Cerebral cortex (tissue), 2 donors: ENCODE data around the genes ANGPTL4, ACTL9, ZNF266, COL5A3 and EIF3G.

GRCh38 chr19:8364067-8364874 is at the start of gene ANGPTL4:
ANGPTL4 (plus strand) TSS chr19:8364155.
- PRO-cap, 2 experiments, result peak in 2 of 2 experiments; most common plus-strand start chr19:8364156 (in 1); most common minus-strand start chr19:8364188 (in 1)

GRCh38 chr19:8487359-8488467 is 14.7 kb downstream of the PRAM1 start:
- PRO-cap, 2 experiments, result no peak in any of the 2 experiments

DNA sequence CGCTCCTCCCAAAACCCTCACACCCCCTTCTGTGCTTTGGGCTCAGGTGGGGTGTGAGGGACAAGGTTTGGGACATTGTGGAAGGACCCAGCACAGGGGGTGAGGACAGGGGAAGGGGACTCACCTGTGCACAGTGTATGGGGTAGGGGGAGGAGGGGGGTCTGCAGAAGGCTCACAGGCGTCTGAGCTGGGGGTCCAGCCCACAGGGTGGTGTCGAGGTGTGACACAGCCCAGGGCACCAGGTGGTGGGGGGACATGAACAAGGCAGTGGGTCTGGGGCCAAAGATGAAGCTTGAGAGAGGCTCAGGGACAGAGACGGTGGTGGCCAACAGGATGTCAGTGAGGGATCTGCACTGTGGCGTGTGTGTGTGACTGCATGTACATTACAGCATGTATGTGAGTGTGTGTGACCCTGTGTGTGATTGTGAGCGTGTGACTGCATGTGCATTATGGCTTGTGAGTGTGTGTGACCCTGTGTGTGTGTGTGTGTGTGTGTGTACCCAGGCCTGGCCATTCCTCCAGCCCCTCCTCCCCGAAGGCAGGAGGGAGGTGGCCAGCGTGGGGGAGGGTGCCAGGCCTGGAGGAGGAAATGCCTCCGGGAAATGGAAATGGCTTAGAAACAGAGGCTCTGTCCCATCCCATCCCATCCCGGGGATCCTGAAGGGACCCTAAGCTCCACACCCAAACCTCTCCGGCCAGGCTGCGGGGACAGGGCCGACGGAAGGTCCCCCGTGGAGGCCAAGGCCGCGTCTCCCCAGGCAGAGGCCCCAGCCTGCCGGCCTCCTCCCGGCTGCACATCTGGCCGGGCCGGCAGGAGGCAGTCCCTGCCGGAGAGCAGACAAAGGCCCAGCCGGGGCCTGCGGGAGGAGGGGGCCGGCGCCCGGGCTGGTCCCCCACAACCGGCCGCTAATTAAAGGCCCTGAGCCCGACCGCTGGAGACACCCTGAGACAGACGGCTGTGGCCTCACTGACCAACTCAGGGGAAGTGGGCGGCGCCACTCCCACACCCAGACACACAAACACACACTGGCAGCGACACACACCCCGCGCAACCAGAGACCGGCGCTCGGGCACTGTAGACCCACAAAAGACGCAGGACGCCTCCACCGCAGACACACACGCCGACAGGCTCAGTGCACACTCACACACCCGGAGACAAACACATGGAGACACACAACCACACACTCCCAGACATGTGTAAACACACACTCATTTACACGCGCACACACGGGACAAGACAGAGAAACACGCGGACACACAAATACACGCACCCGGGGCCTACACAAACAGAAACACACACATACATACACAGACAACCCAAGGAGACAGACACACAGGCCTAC is 1.3 kb downstream of the ADAMTS10 start:
- PRO-cap, 2 experiments, result peak in 1 of 2 experiments; most common plus-strand start position 841 of the sequence (in 1); most common minus-strand start position 800 of the sequence (in 1)

DNA sequence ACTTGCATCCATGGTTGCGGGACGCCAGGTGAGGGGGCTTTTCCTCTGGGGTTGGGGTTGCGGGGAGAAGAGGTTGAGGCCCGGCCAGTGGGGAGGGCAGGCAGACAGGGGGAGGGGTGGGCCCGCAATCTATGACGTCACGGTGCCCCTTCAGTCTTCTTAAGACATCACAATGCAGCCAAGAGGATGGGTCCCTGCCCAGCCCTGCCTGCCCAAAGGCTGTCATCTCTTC is at the start of gene ACTL9:
ACTL9 (minus strand) TSS at position 106 of the 232 bp plus-strand sequence.
- PRO-cap, 2 experiments, result no peak in any of the 2 experiments

DNA sequence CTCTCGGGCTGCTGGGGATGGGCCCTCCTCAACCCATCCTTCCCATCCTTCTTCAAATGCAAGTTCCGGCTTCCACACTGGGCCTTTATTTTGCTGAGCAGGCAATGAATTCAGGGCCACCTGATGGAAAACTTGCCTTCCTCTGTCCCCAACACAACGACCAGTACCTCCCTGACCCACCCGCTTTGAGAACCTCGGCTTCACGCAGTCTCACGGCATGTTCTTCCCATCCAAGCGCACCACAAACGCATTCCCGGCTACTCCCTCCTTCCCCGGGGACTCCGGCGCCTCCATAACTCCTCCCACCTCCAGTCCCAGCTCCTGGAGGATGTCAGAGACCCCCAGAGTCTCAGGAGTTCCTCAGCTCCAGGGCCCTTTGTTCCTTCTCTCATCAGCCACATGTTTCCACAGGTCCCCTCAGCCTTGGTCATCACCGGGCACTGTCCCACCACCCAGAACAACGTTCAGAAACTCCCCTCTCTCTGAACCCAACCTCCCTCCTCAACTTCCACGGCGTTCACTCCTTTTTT is 9.3 kb downstream of the ZNF558 start:
- PRO-cap, 2 experiments, result no peak in any of the 2 experiments

DNA sequence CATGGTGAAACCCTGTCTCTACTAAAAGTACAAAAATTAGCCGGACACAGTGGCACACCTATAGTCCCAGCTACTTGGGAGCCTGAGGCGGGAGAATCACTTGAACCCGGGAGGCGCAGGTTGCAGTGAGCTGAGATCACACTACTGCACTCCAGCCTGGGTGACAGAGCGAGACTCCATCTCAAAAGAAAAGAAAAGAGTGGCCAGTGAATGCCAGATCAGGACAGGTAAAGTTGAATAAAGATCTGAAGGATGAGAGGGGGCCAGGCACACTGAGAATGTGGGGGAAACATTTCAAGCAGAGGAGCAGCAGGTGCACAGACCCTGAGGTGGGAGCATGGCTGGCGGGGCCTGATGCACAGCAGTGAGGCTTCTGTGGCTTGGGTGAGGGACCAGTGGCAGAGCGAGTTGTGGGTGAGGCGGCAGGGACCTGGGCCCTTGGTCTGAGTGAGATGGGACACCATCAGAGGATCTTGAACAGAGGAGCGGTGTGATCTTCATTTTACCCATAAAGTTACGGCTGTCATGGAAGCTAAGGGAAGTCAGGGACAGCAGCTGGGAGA is 9.2 kb downstream of the ZNF317 start:
- PRO-cap, 2 experiments, result no peak in any of the 2 experiments

GRCh38 chr19:9434805-9436169 is at the start of gene ZNF266:
ZNF266 (minus strand) TSS chr19:9435573.
- PRO-cap, 2 experiments, result peak in 1 of 2 experiments; most common plus-strand start chr19:9435590 (in 1); most common minus-strand start chr19:9435508 (in 1)

DNA sequence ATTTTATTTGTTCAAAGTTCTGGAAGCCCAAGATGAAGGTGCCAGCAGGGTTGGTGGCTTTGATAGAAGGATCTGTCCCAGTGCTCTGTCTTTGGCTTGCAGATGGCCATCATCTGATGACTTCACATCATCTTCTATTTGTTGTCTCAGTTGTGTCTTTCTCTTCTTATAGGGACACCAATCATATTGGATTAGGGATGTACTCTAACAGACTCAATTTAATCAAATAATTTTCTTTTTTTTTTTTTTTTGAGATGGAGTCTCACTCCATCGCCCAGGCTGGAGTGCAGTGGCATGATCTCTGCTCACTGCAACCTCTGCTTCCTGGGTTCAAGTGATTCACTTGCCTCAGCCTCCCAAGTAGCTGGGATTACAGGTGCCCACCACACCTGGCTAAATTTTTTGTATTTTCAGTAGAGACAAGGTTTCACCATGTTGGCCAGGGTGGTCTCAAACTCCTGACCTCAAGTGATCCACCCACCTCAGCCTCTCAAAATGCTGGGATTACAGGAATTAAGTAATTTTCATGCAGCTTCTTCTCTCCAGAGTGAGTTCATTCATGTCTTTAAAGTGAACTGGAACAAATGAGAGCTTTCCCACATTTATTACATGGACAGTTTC is 10.6 kb downstream of the ZNF426 start:
- PRO-cap, 2 experiments, result no peak in any of the 2 experiments

DNA sequence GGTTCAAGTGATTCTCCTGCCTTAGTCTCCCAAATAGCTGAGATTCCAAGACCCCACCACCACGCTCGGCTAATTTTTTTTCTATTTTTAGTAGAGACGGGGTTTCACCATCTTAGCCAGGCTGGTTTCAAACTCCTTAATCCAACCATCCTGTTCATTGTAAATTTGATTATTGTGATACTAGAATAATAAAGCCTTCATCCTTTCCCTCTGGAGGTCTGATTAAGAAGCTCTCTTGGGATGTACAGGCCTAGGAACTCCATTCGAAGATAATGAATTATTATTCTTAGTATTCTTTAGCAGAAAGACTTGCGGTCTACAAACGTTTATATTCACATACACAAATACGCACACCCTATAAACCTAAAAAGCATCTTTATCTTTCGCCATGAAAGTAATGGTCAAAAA is 696 bp downstream of the ZNF426 start:
- PRO-cap, 2 experiments, result no peak in any of the 2 experiments

- PRO-cap, 2 experiments, result no peak in any of the 2 experiments
These were observed 2.0 kb downstream of the ZNF562 start for GRCh38 chr19:9672672-9673607.

DNA sequence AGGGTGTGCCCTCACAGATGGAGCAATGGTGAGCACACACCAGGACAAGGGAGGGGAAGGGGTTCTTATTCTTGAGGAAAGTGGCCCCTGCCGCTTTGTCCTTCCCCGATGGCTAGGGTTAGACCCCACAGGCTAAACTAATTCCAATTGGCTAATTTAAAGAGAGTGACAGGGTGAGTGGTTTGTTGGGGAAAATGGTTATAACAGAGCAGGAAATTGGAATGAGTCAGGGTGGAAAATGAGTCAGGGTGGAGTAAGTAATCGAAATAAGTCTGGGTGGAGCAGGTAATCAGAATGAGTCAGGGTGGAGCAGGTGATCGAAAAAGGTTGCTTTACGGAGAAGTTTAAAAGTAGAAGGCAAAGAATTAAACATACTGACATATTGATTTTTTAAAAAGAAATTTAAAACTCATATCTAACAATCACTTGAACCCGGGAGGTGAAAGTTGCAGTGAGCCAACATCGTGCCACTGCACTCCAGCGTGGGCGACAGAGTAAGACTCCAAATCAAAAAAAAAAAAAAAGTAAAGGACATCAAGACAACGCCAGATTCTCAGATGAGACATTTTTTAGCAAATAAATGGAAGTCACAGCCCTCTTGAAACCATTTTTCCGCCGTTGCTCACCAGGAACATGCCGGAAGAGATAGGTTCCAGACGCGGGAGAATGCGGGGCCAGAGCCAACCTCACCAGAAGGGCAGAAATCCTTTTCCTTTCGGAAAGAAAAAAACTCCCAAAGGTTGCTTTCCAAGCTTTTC is 715 bp downstream of the ZNF562 start:
- PRO-cap, 2 experiments, result peak in 1 of 2 experiments; most common plus-strand start position 655 of the sequence (in 1)

GRCh38 chr19:9792621-9793522 is 24.3 kb upstream of the ZNF846 start:
- PRO-cap, 2 experiments, result peak in 1 of 2 experiments; most common plus-strand start chr19:9792874 (in 1); most common minus-strand start chr19:9793180 (in 1)

GRCh38 chr19:9977424-9977842 is 32.9 kb downstream of the COL5A3 start:
- PRO-cap, 2 experiments, result no peak in any of the 2 experiments

GRCh38 chr19:10000140-10000731 is 10.1 kb downstream of the COL5A3 start:
- PRO-cap, 2 experiments, result peak in 1 of 2 experiments; most common minus-strand start chr19:10000378 (in 1)

DNA sequence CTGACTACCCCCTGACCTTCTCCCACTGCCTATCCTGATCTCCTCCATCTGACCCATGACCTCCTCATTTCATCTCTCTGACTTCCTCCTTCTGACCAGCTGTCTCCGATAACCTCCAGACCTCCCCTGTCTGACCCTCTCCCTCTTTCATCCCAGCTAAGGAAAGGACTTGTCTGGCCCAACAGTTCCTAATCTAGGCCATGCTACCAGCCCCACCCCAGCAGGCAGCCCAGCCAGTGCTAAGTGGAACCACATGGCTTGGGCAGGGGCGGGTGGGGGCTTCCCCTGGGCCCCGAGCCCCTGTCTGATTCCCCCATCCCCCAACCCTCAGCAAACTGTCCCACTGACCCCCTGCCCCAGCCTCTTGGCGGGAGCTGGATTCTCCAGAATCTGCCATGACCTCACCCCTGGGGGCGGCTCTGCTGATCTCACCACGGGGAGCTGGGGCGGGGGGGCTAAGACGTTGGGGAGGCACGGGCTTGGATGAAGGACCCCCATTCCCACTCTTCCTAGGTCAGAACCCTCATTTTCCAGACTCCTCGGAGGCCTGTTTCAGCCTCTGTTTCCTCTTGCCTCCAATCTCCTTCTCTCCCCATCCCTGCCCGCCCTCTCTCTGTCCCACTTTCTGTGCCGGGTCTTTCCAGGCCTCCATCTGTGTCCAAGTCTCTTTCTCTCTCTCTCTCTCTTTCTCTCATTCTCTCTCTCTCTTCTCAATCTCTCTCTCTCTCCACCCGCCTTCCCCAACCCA is 2.9 kb downstream of the COL5A3 start:
- PRO-cap, 2 experiments, result no peak in any of the 2 experiments

DNA sequence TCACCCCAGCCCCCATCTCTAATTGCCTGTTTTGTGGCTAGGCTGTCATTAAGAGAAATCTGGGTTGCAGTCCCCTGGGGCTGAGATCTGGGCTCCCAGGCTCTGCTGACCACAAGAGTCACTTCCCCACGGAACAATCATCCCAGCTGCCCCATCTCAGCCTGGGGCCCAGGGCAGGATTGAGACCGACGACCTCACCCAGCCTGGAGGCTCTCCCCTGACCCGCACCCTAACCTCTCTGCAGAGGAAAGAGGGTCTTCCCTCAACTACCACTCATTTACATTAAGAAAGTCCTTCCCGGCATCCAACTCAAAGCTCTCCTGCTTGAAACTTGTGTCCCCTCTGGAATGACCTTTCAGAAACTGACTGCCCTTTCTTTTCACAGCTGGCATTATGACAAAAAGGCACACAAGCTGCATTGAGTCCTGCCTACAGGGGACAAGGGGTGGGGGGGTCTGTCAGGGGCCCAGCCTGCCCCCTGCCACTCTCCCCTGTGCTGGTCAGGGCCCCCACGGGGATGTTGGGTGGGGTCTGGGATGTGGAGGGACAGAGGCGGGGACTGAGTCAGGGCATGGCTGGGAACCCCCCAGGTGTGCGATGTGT is 2.2 kb downstream of the COL5A3 start:
- PRO-cap, 2 experiments, result no peak in any of the 2 experiments

- PRO-cap, 2 experiments, result peak in 1 of 2 experiments; most common minus-strand start chr19:10010504 (in 1)
These were observed at the start of gene COL5A3 for GRCh38 chr19:10010062-10010845. COL5A3 (minus strand) TSS chr19:10010504.

DNA sequence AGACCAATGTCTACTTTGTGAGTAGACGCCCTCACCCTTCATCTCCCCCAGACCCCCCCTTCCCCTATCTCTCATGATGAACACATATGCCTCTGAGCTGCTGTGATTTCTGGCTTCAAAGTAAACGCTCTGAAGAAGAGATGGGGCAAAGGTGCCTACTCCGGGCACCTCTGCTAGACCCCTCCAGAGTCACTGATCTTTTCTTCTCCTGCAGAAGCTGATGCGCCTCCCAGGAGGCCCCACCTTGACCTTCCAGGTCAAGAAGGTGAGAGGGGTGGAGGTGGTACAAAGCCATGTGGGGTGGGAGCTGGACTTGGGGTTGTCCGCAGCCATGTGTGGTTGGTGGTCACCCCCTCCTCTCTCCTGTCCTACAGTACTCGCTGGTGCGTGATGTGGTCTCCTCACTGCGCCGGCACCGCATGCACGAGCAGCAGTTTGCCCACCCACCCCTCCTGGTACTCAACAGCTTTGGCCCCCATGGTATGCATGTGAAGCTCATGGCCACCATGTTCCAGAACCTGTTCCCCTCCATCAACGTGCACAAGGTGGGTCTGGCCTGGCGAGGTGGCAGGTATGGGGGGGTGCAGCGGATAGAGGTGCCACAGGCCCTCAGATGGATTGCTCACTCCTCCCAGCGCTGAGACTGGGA is 1.6 kb downstream of the PPAN start:
- PRO-cap, 2 experiments, result no peak in any of the 2 experiments

DNA sequence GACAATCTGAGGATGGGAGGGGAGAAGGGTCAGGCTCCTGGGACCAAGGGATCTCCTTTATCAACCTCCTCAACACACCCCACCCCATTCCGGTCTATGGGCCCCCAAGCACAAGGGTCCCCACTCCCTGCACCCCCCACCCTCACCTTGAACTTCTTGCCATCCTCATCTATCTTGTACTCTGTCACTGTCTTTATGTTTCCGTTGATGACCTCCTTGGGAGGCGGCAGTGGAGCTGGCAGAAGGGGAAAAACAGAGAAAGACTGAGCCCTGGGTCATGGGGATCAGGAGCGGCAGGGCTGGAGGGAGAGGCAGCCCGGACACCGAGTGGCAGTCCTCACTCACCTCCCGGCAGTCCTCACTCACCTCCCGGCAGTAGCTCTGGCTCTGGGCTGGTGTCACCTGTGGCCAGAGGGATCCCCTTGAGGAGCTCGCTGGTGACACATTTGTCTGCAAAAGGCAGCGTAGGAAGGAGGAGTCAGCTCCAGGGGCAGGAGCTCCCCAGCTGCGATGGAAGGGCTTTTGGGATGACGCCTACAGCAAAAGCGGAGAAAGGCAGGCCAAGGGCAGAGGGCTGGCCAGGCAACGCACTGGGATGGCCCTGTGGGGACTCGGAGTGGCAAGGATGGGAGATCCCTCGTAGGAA is 854 bp downstream of the EIF3G start:
- PRO-cap, 2 experiments, result no peak in any of the 2 experiments

DNA sequence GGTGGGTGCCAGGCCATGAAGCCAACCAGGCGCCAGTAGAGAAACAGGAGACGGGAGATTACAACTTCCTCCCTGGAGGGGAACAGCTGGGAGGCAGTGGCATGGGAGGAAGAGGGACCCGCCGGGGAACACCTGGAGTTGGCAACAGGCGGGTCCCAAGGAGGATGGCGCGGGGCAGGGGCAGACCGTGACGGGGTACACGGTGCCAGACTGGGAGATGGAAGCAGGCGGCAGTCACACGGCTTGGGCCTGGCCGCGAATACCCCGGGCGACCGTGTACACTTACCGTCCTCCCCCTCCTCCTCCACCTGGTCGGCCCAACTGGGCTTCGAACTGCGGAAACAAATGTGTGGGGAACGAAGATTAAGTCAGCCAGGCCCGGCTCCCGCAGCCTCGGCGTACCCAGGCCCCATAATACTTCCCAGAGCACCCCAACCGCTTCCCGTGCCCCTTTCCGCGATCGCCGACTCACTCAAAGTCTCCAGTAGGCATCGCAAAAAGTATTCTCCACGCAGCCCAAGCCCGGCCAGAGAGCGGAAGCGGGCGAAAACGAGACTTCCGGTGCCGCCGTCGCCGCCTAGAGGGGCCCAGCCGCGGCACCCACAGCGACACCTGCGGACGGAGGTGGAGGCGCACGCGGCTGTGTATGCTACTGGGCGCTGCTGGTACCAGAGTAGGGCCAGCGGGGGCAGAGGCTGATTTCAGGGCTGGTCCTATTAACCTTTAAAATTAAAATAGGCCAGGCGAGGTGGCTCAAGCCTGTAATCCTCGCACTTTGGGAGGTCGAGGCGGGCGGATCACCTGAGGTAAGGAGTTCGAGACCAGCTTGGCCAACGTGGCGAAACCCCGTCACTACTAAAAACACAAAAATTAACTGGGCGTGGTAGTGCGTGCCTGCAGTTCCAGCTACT is at the start of gene EIF3G:
EIF3G (minus strand) TSS at position 532 of the 911 bp plus-strand sequence.
- PRO-cap, 2 experiments, result peak in 1 of 2 experiments; most common plus-strand start position 671 of the sequence (in 1); most common minus-strand start position 551 of the sequence (in 1)